H9 (cell line): ENCODE data around the genes RAVER1 and KRI1.

GRCh38 chr19:10318145-10318438 lies 2.3 kb upstream of the FDX2 start:
- PRO-cap: no peak

DNA sequence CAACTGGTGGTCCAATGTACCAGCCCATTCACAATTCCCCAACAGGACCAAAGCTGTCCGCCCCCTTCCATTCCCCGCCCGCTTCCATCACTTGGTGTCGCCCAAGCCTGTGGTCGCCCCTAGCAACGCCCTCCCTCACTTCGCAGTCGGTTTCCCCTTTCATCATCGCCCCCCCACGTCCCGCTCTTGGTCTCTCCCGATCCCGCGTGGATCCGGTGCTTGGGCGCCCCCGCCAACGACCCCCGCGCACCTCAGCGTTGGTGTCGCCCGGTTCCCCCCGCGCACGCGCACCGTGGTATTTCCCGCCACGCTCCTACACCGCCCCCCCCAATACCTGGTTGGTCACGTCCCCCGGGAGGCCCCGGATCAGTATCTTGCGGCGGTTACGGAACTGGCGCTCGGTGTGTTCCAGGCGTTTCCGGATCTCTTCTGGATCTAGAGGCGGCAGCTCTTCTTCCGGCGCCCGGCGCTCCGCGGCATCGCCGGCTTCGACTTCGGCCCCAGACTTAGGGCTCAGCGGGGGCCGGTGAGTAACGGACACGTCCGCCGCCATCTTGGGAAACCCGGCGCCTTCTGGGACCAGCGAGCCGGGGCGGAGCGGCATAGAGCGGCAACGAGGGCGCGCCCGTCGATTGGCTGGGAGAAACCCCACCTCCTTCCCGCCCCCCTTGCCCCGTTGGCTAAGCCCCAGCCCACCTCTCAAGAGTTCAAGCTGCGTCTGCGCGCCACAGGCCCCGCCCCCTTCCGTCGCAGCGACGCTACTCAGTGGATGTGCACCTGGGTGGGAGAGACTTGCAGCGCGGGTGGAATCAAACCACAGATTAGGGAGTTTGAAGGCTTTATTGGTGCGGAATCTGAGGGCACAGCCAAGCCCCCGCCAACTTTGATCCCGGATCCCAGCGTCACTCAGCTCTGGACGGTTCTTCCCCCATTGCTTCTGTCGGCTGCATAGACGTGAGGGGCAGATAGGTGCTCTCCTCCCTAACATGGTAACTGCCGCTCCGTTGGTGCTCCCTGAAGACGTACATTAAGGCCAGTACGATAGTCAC lies at the start of gene RAVER1:
Gene RAVER1, minus strand, starts transcription at position 575 of the 1,049 bp plus-strand sequence.
- PRO-cap: bidirectional peak, plus-strand start at position 138 of the sequence, minus-strand start outside the sequence; unidirectional peak, plus-strand start at position 341 of the sequence; unidirectional peak, plus-strand start at position 372 of the sequence; bidirectional peak, plus-strand start at position 739 of the sequence, minus-strand start at position 575 of the sequence

DNA sequence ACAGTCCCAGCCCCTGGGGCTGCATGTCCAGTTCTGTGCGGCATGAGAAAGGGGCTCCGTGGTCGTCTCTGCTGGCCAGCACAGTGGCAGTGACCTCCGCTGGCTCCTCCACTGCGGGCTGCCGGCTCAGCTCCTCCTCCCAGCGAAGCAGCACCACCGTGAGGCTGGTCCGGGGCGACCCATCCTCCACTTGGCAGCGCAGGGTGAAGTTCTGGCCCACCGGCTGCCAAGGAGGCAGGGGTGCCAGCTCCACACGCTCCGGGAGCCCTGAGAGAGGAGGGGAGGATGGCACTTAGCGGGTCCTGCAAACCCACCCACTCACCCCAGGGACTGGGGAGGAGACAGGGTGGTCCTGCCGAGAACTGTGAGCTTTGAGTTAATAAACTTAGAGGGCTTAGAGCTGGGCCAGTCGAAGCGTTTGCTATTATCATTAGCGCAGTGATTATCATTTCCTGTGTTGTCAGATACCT lies 2.4 kb upstream of the RAVER1 start:
- PRO-cap: no peak

GRCh38 chr19:10417692-10418746 lies 2.3 kb upstream of the PDE4A start:
- PRO-cap: no peak

GRCh38 chr19:10419201-10419414 lies 1.2 kb upstream of the PDE4A start:
- PRO-cap: bidirectional peak, plus-strand start at chr19:10419724, minus-strand start at chr19:10419335

DNA sequence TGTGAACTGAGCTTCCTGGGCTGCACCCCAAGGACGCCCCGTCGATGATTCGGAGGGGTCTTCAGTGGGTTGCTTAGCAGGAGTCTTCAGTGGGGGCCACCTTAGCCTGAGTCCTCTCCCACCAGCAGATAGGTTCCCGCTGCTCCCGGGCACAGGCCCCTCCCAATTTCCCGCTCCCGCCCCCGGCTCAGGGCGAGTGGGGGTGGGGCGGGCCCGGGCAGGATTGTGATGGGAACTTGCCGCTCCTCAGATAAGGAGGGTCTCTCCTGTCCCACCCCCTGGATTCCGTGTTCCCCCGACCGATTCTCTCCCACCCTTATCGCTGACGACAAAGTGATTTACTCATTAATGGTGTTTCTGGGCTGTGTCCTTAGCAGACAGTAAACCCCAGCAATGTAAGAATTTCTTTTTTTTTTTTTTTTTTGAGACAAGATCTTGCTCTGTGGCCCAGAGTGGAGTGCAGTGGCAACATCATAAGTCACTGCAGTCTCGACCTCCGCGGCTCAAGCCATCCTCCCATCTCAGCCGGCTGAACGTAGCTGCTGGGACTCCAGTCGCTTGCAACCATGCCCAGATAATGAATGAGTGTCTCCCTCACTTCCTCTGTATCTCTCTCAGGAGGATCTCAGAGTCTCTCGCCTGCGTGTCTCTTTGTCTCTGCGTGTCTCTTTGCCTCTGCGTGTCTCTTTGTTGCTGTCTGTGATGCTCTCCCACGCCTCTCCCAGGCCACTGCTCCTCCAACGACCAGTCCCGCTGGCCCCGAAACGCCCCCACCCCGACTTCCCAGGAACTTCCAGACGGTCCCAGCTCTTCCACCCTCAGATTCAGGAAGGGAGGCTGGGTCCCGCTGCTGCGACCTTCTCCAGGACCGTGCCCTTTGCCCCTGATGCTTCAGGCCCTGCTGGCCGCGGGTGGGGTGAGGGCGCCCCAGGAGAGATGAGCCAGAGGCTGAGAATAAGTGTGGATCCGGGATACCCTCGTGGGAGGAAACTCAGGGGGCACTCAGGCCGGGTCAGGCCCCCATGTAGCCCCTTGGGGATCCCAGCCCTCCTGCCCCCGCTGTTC lies 910 bp upstream of the S1PR5 start:
- PRO-cap: bidirectional peak, plus-strand start at position 249 of the sequence, minus-strand start at position 141 of the sequence

DNA sequence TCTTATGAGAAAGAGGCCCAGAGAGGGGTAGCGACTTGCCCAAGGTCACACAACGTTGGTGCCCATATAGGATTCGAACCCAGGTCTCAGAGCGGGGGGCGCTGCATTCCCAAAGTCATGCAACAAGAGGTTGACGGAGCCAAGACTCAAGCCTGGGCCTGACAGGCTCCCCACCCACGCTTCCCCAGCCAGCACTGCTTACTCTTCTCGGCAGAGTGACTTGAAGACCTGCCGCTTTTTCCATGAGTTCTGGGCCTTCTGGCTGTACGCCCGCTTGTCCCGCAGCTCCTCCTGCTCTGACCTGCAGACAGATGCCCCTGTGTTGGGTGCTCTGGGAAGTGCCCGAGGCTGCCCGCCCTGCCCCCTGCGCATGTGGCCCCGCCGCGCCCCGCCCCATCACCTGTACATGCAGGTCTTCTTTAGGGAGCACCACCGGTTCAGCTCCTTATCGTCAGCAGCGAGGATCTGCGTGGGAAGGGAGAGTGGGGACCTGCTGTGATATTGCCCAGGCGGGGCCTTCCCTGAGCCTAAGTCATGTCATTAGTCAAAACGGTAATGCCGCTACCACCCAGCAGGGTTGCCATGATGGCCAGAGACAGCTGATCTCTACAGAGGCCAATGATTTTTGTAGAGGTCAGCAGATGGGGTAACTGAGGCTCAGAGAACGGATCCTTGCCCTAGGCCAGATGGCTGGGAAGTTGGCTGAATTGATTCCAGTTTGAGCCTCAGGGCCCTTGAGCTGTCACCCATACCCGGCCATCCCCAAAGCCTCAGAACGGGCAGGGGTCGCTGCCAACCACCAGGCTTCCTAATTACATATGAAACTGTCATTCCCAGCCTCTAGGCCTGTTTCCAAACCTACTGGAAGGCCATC lies 10.7 kb downstream of the KRI1 start:
- PRO-cap: no peak

DNA sequence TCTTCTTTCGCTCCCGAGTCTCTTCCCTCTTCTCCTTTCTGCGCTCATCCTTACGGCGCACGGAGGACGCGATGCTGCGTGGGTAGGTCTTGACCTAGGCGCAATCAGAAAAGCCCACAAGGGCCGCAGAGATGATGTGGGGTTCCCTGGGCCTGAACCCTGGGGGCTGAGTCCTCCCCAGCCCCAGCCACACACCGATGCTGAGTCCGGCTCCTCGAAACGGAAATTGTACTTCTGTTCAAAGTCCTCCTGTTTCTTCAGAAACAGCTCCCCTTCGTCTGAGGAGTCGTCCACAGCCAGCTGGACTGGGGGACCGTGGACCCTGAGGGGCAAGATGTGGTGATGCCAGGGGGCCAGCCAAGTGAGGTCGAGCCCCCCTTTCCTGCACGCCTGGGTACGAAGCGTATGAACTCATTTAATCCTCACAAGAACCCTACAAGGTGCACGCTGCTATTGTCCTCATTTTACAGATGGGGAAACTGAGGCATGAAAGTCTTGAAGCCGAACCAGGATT lies 6.1 kb downstream of the KRI1 start:
- PRO-cap: no peak

DNA sequence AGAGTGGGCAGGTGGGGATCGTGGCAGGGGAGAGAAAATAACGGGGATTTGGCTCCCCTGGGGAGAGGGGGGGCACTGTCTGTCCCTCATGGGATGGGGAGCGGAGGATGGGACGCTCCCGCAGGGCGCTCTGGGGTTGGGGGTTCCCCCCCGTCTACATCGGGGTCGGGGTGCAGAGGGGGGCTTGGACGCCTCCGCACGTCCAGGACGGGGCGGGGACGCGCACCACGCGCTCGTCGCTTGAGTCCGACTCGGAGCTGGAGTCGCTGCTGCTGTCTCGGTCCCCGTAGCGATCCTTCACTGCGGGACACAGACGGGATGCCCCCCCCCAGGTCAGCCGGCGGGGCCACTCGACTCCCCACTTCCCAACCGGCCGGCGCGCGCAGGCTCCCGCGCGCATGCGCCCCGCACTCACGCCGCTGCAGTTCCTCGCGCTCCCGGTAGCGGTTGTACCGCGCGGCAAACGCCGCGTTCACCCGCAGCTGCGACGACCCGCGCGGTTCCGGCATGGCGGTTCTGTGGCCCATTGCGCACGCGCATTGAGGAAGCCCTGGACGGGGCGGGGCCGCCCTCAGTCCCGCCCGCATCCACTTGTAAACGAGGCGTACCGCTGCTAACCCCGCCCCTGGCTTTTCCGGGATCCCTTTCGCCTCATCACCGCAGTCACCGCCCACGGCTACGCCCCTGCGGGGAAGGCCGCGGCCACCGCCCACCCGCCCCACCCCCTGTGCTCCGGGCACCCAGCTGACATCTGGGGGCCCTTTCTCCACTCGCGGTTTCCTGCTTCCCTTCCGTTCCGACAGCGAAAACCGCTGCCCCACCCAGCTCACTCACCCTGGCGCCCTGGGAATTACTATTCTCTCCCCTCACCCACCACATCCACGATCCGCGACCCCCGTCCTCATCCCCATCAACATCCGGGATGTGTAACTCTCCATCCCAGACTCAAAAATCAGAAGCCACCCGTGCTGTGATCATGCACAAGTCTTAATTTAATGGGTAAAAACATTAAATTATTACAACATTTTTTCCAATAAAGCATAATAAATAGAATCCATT lies at the start of gene KRI1:
Gene KRI1, minus strand, starts transcription at position 520 of the 1,059 bp plus-strand sequence.
- PRO-cap: bidirectional peak, plus-strand start at position 243 of the sequence, minus-strand start at position 302 of the sequence; unidirectional peak, minus-strand start at position 514 of the sequence

DNA sequence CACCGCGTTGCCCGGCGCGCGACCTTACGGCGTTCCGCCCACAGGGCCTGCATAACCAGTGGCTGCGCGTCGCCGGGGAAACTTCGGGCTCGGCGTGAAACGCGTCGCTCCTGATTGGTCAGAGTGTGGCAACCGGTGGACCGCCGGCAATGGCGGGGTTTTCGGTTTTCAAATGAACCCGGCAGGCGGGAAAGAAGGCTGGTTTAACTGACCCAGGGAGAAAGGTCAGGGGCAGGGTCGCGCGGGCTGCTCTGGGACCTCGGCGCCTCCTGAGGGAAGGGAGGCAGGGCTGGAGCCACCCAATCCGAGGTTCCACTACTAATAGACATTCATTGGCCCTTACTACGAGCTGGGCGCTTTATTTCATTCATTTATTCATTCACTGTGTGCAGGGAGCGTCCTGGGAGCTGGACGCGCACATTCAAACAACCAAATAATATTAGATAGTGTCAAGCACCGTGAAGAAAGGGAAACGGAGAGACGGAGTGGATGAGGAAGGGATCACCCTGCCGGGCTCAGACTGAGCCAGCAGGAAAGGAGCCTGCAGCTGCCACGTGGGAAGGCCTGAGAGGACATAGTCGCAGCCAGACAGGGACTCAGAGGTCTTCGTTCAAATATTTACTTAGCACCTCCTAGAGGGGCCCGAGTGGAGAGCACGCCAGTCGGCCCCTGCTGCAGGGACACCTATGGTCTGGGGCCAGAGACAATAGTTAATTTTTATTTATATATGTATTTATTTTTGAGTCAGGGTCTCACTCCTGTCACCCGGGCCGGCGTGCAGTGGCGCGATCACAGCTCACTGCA lies 519 bp upstream of the CDKN2D start:
- PRO-cap: bidirectional peak, plus-strand start at position 171 of the sequence, minus-strand start outside the sequence; bidirectional peak, plus-strand start at position 575 of the sequence, minus-strand start at position 576 of the sequence

- PRO-cap: no peak
Observed at GRCh38 chr19:10612335-10612891, 12.9 kb upstream of the SLC44A2 start.

DNA sequence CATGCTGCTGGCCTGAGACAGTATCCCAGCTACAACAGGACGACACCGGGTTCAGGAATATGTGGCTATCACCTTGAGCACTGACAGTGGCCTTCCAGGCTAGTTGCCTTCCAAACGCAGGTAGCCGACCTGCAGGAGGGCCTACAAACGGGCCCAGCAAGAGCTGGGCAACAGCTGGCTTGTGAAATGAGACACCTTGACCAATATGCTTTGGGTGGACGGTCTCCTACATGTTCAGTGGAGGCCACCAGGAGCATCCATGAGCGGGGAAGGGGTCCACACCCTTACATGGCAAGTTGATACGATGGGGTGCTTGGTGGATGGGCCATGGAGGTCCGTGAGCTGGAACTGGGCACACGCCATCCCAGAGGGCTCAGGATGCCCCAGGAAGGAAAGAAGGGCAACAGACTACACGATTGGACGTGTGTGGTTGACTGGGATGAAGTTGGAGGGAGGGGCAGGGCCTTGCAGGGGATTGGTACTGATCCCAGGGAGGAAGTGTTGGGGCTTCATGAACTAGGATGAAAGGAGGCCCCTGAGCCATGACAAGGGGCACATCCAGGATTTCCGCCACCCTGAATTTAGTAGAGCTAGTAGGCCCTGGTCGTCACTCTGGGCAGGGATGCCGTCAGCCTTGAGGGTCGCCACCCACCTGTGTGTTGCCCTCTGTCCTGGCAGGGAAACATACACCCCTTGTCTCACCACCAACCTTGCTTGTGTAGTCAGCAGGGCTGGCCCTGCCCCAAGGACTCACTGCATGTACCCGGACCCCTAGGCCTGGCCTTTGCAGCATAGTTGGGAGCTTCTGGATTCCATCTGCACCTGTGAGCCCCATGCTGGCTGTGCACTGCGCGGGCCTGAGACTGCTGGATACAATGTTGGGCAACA lies 9.6 kb upstream of the QTRT1 start:
- PRO-cap: no peak

DNA sequence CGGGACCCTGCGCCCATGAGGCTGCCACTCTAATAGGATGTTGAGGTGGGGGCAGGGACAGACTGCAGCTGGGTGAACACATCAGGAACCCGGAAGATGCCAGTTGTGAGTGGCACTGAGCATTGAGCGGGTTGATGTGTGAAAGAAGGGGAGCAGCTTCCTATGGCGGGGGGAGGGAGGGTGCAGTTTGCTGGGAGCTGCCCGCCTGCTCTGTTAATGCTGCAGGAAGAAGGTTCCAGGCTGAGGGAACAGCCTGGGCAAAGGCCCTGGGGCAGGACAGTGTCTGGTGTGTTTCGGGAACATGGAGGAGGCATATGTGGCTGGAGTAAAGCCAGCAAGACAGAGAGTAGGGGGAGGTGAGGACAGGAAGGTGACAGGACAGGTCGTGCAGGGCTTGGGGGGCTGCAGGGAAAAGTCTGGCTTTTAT lies 29.8 kb downstream of the DNM2 start:
- PRO-cap: no peak

GRCh38 chr19:10775532-10776016 lies 57.7 kb downstream of the DNM2 start:
- PRO-cap: no peak

GRCh38 chr19:10805499-10805984 lies 30.5 kb downstream of the TMED1 start:
- PRO-cap: no peak

DNA sequence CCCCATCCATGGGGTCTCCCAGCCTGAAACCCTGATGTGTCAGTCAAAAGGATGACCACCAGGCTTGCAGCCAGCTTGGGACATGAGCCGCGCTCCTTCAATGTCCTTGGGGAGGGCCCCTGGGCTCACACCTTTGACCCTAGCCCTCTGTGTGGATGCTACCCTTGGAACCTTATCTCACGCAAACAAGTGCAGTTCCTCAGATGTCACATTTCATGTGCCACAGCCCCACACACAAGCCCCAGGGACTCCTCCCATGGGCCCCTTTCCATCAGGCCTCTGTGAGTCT lies 24.3 kb downstream of the TMED1 start:
- PRO-cap: no peak

DNA sequence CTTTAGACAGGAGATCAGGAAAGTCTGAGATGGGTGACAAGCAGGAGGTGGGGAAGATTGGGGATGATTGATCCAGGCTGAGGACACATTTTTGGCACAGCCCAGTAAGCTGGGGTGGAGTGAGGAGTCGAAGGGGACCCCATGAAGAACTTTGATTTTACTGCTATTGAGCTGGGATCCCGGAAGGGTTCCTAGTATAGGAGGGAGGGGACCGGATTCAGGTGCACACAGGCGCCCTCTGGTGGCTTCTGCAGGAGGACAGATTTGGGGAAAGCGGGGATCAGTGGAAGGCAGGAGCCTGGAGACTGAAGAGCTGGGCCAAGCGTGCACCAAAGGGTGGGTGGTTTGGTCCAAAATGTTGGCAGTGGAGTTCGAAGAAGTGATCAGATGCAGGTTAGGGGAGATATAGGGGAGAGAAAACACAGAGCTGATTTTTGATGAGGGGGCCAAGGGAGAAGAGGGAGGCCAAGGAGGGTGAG lies 7.0 kb upstream of the CARM1 start:
- PRO-cap: bidirectional peak, plus-strand start at position 283 of the sequence, minus-strand start at position 168 of the sequence; unidirectional peak, plus-strand start at position 283 of the sequence

DNA sequence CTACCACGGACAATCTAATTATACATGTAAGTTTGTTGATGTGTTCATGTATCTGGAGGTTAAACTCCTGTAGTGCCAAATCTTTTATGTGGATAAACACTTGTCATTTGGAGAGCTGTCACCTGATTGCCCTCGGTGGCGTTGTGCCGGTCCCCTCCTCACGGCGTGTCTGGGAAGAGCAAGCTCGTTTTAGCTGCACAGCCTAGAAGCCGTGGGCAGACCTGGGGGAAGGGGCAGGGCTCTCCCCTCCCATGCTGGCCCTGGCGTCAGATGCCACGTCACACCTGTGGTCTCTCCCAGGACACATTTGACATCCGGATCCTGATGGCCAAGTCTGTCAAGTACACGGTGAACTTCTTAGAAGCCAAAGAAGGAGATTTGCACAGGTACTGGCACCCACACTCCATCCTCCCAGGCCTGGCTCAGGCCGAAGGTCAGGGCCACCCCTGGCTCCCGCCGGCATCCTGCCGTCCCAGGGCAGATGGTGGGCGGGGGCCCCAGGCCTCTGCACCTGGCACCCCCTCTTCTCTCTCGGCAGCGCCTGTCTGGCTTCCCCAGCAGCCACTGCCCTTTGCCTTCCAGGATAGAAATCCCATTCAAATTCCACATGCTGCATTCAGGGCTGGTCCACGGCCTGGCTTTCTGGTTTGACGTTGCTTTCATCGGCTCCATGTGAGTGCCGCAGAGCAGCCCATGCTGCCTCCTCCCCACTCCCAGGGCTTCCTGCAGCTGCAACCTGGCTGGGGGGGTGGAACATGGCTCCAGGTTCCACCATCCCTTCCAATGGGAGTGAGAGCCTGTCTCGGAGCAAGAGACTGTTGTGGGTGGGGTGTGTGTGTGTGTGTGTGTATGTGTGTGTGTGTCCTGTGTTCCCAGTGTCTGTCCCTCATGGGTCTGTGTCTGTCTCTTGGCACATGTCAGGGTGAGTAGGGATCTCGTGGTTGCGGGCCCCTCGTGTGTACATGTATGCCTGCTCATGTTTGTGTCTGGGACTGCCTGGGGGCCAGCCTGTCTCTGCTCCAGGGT lies 8.8 kb downstream of the YIPF2 start:
- PRO-cap: unidirectional peak, minus-strand start at position 547 of the sequence

GRCh38 chr19:10922331-10922906 lies 6.0 kb downstream of the YIPF2 start:
- PRO-cap: bidirectional peak, plus-strand start at chr19:10922486, minus-strand start at chr19:10922420

DNA sequence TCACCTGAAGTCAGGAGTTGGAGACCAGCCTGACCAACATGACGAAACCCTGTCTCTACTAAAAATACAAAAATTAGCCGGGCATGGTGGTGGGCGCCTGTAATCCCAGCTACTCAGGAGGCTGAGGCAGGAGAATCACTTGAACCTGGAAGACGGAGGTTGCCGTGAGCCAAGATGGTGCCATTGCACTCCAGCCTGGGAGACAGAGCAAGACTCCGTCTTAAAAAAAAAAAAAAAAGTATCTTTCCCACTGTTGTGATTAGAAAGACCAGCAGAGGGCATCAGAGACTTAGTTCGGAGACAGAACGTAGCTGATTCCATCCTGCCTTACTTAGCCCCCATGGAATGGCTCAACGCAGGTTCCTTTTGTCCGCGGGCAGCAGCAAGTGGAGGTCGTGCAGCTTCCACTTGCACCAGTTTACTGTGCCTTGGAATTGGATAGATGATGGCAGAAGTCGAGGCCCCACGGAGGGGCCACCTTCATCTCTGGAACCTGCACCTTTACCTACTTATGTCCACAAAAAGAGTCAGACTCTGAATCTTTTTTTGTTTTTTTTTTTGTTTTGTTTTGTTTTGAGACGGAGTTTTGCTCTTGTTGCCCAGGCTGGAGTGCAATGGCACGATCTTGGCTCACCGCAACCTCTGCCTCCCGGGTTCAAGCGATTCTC lies 8.1 kb downstream of the TIMM29 start:
- PRO-cap: bidirectional peak, plus-strand start at position 358 of the sequence, minus-strand start at position 176 of the sequence